ENCODE data around the gene CENPH.

DNA sequence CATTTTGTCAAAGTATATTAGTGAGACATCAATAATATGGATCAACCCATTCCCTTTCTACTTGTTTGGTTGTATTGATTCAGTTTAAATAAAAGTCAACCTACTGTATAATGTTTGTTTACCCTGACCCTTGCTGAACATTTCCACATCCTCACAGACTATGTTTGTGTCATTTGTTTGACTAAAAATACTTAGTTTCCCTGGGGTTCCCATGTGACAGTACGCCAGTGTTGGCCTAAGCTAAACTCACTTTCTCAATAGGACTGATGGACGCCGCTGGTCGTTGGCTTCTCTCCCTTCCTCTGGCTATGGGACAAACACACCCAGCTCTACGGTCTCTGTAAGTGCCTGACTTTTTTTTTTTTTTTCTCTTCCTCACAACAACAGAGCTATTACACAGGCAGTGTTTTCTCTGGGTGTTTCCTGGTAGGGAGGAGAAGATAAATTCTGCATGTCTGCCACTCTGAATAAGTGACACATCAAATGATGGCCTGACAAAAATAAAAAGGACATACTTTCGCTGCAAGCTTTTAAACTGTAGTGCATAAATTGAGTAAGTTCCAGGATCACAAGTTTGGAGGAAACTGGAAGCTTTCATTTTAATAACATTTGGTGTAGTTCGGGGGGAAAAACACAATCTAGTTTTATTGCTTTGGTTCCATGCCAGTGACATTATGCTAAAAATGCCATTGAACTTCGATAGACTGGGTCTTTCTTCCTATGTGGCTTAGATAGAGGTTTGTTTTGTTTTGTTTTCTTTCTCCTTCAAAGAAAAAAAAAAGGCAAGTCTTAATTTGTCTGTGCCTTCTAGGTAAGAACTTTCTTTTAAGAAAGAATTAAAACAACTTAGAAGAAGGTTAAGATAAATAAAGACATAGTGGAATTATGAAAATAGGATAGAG, 101.0 kb downstream of the CD180 start:
- PRO-cap, 7 experiments = no peak in any of the 7 experiments

DNA sequence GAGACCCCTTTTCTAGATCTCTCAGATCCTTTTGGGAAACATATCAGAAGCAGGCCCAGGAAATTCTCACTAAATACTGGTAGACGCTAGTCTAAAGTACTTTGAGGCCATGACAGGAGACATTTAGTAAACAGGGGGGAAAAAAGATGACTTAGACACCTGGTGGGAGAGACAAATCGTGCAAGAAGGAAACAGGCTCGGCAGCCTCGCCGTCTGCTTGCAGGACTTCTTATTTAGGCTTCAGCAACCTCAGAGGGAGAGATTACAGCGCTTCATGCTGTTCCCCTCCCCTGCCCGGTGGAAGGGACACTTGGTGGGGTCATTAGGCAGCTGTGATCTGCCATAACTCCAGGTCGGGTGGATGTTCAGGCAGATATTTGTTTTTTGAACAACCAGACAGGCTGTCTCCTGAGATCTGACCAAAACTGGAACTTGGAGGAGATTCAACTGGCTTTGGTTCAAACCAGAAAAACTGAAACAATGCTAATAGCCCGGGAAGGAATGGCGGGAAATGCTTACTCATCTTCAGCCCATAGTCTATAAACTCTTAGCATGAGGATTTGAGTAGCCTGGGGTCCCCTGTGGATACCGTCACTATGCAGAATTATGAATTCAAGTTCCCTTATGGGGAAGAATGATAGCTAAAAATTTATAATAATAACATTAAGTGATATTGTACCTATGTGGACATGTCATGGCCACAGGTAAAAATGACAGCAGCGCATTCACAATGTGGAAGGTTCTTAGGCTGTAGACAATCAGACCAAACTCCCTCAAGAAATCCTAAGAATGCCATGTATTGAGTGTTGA, 38.2 kb upstream of the CD180 start:
- PRO-cap, 7 experiments = no peak in any of the 7 experiments

DNA sequence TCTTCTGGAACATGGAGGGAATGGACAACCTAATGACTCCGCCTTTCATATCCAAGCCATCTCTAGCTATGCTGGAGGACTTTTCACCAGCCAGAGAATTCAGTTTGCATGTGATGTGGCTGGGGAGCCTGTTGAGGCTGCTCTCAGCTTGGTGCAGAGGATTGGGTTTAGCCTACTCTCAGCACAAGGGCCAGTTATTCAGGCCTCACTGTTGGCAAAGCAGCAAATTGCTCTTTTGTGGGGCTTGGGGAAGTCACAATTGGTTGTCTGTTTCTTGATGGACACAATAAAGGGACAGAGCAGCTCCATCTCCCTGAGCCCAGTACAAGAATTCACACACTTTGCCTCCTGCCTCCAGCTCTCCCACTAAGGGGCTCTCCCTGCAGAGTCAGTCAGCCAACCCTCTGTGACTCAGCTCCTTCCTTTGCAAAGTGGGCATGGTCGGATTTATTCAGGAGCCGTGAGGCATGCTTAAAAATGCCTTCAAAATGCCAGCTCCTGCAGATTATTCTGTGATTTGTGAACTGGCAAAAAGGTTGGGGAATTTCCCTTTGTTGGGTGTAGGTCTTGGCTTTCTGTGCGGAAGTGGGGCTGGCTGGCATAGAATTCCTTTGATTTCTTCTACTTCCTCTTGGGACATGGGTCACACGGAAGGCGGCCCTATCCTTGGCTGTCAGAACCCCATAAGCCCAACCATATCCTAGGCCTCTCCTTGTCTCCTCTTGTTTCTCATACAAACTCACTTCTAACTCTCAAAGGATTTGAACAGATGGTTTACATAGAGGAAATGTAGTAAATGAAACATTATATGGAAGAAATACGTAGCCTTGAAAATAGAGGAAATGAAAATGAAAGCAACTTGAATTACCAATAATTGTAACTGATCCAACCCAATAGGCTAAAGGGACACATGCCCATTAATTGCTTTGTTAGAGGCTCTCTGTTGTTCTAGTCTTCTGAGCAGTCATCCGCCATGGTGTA, 118.7 kb upstream of the CD180 start:
- PRO-cap, 7 experiments = no peak in any of the 7 experiments

- PRO-cap, 7 experiments = no peak in any of the 7 experiments
Observed at GRCh38 chr5:67693727-67694715, 497.4 kb upstream of the CD180 start.

- PRO-cap, 7 experiments = no peak in any of the 7 experiments
Observed at GRCh38 chr5:68042418-68042644, 173.2 kb upstream of the PIK3R1 start.

DNA sequence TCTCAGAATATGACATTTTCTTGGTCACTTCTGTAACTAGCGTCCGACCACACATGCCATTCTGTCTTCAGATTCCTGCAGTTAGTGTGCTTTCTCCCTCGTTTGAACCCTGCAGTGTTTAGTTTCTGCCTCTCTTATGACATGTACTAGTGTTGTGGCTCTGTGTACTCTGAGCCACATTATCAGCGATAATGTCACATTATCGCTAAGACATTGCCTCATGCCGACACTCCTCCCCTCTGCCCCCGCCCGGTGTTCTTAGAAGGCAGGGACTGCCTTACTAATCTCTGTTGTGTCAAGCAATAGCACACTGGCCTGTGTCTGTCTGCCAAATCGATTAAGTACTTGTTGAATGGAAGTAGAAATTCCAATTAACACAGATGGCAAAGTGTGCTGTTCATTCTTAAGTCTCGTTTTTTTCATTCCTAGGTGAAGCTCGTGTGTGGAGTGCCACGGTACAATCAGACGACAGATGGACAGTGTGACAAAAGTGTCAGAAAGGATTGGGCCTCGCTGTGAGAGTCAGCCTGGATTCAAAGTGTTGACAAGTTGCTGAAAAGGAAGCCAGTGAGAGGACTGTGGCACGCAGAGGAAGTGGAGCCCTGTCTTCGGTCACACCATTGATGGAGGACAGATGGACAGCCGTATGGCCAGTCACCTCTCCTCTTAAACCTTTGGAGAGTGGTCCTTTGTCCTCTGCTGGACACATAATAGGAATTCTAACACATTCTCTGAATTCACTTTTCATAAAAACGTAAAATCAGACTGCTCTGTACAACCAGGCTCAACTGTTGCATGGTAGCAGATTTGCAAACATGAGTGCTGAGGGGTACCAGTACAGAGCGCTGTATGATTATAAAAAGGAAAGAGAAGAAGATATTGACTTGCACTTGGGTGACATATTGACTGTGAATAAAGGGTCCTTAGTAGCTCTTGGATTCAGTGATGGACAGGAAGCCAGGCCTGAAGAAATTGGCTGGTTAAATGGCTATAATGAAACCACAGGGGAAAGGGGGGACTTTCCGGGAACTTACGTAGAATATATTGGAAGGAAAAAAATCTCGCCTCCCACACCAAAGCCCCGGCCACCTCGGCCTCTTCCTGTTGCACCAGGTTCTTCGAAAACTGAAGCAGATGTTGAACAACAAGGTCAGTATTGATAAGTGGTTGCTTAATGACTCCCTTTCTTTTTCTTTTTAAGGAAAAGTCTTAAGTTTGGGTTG, 10.7 kb downstream of the PIK3R1 start:
- PRO-cap, 7 experiments = no peak in any of the 7 experiments

- PRO-cap, 7 experiments = no peak in any of the 7 experiments
Observed at GRCh38 chr5:68229864-68230251, 14.3 kb downstream of the PIK3R1 start.

DNA sequence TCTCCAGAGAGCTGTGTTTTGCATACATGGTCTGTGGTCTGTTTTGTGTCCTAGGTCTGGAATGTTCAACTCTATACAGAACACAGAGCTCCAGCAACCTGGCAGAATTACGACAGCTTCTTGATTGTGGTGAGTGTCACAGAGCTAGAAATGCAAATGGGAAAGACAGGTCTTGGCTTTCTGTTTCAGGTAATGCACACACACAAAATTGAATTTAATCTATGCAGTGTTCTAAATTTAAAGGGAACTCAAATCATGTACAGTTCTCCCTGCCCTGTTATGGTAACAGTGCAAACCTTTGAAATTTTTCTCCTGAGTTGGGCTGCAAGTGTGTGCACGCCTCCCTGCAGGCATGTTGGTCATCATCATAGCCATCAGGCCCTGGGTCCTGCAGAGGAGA, 58.3 kb downstream of the PIK3R1 start:
- PRO-cap, 7 experiments = no peak in any of the 7 experiments

DNA sequence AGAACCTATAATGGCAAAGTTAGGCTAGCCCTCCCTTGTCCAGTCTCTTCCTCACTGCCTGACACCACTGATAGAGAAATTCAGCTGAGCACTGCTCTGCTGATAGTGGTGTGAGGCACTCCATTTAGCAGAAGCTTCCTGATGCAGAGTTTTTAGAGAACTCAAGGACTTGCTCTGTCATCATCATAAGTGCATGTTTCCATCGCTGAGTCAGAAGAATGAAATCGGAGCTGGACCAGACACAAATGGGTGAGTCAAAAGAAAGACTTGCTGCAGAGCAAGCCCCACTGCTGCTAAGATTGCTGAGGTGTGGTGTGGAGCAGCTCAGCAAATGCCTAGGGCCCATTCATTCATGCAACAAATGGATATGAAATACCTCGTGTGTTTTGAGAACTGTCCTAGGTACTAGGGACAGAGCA, 410.2 kb upstream of the SLC30A5 start:
- PRO-cap, 7 experiments = no peak in any of the 7 experiments

DNA sequence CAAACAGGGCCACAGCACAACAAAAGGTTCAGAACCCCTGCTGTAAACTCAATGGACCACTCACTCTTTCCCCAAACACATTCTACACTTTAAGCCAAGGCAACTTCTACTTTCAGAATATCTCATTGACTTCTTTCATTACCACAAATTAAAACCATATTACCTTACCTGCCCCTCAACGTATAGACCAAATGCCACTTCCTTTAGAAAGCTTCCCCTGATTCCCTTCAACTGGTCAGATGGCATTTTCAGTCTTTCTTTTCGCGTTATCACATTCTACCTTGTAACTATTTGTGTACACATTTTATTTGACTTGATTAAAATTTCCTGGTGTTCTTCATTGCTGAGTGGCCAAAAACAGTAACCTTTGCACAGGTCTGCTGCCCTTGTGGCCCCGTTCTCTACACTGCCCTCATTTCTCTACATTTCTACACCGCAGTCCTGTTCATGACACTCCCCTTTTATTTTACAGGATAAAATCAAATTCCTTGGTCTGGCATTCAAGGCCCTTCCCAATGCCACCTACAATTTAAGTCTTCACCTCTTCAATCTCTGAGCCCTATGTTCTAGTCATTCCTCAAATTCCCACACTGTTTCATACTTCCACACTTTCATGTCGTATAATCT, 334.3 kb upstream of the SLC30A5 start:
- PRO-cap, 7 experiments = no peak in any of the 7 experiments

DNA sequence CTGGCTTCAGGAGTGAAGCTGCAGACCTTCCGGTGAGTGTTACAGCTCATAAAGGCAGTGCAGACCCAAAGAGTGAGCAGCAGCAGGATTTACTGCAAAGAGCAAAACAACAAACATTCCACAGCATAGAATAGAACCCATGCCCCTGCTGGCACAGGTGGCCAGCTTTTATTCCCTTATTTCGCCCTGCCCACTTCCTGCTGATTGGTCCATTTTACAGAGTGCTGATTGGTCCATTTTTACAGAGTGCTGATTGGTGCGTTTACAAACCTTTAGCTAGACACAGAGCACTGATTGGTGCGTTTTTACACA, 7.5 kb upstream of the CENPH start:
- PRO-cap, 7 experiments = no peak in any of the 7 experiments

GRCh38 chr5:69188700-69189982, at the start of gene CENPH:
Gene CENPH (plus strand): TSS chr5:69189583.
- PRO-cap, 7 experiments = peak in 7 of 7 experiments; most common plus-strand start chr5:69189584 (in 5); most common minus-strand start chr5:69189409 (in 3)

DNA sequence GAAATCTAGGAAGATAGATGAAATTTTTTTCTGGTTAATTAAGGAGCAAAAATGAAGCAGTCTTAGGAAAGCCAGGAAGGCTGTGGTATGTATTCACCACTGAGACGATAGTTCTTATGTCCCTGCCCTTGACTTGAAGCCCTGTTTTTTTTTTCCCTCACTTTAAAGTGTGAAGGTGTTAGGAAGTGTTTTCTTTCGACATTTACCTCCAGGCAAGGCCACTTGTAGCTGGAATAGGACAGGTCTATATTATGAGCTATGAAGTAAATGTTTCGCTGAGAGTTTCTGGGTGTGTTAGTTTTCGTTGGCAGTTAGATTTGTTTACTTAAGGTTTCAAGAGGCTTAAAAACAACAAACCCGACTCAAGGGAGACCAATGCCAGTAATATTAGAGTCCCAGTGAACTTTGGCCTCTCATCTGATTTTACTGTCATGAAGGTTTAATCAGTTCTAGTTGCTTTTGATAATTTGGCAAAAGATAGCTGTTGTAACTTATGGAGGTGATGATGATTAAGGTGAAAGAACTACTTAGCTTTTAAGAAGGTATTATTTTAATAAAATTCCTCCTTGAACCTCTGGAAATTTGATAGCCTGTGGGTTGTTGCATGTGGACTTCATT, 25.2 kb downstream of the OCLN start:
- PRO-cap, 7 experiments = no peak in any of the 7 experiments

- PRO-cap, 7 experiments = no peak in any of the 7 experiments
Observed at GRCh38 chr5:71891719-71892023, 172.6 kb downstream of the CARTPT start.

- PRO-cap, 7 experiments = no peak in any of the 7 experiments
Observed at GRCh38 chr5:71892024-71892269, 172.9 kb downstream of the CARTPT start.

DNA sequence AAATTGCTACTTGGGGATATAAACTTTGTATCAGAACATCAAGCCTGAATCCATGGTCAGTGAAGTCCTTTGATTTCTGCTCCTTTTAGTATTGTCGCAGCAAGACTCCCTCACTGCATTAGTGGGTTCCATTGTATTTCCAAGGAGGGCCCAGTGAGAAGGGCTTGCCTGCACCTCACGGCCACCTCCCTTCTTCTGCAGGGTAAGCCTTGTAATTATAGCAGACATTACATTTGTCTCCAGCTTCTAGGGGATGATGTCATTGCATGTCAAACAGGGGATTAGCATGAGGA, 26.9 kb downstream of the MAP1B start:
- PRO-cap, 7 experiments = no peak in any of the 7 experiments

DNA sequence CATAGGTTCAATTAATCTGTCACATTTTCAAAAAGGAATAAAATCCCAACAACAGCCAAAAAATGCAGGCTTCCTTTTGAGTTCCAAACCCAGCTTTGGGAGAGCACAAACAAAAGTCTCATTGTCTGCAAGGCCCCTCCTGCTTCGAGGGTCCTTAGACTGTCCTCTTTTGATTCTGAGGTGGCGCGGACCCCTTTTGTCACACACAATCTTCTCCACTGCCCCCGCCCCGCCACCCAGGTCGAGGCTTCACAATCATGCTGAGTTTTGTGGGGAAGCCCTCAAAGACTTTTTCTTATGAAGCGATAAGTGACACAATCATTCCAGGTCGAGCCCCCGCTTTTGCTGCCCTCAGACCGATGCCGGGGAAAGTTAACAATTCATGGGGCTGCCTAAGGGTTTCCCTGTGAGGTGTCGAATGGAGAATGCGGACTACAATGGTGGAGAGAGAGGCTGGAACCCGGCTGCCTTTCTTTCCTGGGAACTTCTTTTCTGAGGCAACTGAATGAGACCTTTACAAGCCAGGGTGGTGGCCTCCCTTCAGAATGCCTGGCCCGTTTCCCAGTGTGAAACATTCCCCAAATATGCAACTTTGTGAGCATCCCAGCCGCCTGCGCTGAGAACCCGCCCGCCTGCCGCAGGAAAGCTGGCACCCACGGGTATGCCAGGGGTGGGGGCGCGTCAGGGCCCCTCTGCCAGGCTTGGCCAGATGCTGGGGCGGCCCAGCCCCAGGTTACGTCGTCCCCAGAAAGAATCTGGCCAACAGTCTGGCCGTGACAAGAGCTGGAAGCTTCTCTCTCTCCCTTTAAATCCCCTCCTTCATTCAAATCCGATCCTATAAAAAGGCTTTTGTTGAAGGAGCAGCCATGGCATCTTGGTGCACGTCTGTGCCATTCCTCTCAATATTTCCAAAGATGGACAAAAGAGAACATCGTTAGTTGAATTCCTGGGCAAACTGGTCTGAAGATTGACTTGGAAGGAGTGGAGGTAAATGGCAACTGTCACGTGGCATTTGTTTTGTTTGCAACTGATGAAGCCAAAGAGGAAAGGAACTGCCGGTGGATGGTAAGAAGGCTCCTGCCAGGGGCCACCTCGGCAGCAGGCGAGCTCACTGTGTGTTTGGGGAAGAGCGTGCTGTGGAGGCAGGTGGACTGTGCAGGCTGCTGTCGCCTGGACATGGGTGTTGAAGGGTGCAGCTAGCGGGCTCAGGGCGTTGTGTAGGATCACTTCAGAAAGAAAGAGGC, 72.1 kb downstream of the MAP1B start:
- PRO-cap, 7 experiments = no peak in any of the 7 experiments

- PRO-cap, 7 experiments = no peak in any of the 7 experiments
Observed at GRCh38 chr5:72193409-72194697, 86.6 kb downstream of the MAP1B start.

GRCh38 chr5:72817015-72817697, 695 bp downstream of the TNPO1 start:
- PRO-cap, 7 experiments = peak in 7 of 7 experiments; most common plus-strand start chr5:72817075 (in 1); most common minus-strand start chr5:72817292 (in 4)

DNA sequence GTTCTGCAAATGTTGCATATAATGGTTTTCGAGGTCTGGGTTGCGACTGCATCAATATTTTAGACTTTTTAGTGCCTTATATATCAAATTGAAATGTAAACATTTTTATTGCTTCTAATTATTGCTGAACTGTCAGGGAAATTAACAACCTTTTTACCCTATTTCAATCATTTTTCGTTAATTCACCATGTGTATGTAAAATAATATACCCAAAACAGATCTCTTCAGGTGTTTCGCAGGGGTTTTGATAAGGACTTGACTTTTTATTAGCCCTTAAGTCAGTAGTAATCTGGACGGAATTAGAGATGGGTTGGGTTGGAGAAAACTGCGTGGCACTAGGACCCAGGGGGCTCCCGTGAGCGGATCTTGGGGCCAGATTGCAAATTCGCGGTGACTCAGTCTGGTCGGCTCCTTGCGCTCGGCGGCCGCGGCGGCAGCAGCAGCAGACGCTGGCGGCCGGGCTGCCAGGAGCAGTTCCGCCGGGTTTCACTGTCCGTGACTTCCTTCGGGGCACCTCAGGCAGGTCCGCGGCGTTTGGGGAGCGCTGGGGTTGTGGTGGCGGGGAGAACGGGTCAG, 31.4 kb downstream of the TNPO1 start:
- PRO-cap, 7 experiments = peak in 7 of 7 experiments; most common plus-strand start position 393 of the sequence (in 7)